B cell (primary cell): ENCODE measurements around a stretch of chr10.

- PRO-cap = no peak
- CAGE, long polyA plus RNA = no peak
These were observed 33.2 kb upstream of the TM9SF3 start for GRCh38 chr10:96619689-96620740.

GRCh38 chr10:96644673-96645930 lies 58.3 kb upstream of the TM9SF3 start:
- PRO-cap = no peak
- CAGE, long polyA plus RNA = no peak

- PRO-cap = no peak
- CAGE, long polyA plus RNA = no peak
These were observed 62.1 kb downstream of the PIK3AP1 start for GRCh38 chr10:96658118-96658684.

DNA sequence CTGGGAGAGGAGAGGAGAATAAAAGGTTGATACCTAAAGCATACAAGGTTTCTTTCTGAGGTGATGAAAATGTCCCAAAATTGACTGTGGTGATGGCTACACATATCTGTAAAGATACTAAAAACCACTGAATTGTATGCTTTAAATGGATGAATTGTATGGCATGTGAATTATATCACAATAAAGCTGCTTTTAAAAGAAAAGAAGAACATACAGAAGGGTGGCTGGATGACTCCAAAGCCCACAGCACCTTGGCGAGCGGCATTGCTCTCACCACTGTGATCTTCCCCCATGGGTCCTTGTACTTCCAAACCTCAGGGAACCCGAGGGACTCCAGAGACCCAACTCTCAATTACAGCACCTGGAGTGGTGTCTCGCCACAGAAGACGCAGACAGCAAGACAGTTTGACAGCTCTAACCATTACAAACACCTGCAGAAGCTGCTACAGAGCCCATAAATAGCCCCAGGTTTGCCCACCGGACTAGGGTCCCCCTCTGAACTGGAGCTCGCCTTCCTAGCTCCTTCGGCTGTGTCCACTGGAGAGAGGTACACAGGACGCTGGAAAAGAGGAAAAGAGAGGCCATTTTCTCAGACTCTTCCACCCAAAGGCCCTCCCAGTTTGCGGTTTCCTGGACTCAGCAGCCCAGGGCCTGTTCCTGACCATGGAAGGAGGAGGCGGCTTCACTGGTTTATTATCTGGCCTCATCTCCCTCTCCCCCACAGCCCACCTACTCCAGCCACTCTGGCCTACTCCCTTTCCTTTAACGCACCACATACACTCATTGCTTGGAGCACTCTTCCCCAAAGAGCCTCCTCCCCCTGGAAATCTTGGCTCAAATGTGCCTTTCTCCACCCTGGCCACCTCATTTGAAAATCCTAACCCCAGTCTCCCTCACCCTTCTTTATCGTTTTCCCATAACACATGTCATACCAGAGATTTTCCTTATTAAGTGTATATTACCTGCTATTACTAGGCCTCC lies 1.9 kb downstream of the PIK3AP1 start:
- PRO-cap = no peak
- CAGE, long polyA plus RNA = no peak

- PRO-cap = no peak
- CAGE, long polyA plus RNA = no peak
These were observed 20.5 kb upstream of the PIK3AP1 start for GRCh38 chr10:96740664-96741405.

DNA sequence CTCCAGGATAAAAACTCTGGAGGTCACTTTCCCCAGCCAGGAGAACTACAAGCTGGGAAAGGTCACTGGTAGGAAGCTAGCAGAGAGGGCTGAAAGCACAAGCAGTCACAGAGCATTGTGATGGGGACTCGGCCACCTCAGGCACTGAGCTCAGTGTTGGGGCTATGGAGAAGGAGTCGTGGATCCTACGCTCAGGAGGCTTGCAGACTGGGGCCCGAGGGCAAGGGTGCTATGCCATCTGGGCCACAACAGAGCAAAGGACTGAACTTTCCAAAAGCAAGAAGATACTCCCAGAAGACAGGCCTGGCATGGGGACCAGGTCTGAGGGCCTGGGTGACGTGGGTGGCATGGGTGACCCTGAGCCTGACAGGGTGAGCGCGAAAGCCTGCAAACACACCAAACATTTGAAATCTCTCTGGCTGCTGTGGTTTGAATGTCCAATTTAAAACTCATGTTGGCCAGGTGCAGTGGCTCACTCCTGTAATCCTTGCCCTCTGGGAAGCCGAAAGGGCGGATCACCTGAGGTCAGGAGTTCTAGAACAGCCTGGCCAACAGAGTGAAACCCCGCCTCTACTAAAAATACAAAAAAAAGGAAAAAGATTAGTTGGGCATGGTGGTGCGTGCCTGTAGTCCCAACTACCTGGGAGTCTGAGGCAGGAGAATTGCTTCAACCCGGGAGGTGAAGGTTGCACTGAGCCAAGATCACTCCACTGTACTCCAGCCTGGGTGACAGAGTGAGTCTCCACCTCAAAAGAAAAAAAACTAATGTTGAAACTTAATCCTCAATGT lies 9.9 kb upstream of the ARHGAP19 start:
- PRO-cap = no peak
- CAGE, long polyA plus RNA = no peak

DNA sequence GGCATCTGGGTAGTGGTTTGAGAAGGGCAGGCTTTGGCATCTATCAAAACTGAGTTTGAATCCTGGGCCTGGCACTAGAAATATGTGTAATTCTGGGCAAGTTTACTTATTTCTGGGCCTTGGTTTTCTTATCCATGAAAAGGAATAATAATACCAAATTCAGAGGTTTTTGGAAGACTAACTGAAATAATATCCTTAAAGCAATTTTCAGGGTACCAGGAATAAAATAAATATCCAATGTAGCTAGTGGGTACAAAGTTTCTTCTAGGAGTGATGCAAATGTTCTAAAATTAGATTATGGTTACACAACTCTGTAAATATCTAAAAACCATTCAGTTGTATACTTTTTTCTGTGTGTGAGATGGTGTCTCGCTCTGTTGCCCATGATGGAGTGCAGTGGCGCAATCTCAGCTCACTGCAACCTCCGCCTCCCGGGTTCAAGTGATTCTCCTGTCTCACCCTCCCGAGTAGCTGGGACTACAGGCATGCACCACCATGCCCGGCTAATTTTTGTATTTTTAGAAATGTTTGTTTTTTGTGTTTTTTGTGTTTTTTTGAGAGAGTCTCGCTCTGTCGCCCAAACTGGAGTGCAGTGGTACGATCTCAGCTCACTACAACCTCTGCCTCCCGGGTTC lies 10.7 kb upstream of the FRAT1 start:
- PRO-cap = no peak
- CAGE, long polyA plus RNA = no peak

DNA sequence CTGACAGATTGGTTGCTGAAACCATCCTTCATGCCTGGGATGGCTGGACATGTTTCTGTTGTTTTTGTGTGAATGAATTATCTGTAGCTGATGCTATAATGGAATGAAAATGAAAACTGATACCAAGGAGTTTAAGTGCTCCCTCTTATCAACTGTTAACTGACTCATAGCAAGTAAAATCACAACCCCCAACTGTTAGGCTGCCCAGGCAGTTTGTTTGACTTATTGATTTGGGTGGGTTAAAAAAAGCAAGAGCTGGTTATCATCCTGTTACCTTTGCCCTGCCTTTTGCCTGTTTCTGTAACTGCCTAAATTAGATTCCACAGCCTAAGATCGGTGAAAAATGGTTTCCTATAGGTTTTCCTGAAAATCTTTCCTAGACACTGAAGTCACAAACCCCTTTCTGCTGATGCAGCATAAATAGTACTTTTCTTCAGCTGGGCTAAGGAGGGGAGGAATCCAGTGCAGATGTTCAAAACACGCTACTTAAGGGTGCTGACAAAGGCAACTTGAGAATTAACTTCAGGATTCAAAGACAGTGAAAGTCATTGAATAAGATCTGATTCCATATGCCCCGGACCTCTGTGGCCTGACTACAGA lies 5.7 kb downstream of the FRAT2 start:
- PRO-cap = no peak
- CAGE, long polyA plus RNA = no peak

- PRO-cap = no peak
- CAGE, long polyA plus RNA = no peak
These were observed 497 bp downstream of the FRAT2 start for GRCh38 chr10:97334100-97334363.

- PRO-cap = unidirectional peak, minus-strand start at chr10:97369062
- CAGE, long polyA plus RNA = no peak
These were observed 32.3 kb downstream of the RRP12 start for GRCh38 chr10:97368797-97369273.

GRCh38 chr10:97497406-97498036 lies 701 bp downstream of the MMS19 start:
- PRO-cap = bidirectional peak, plus-strand start at chr10:97497896, minus-strand start at chr10:97497786
- CAGE, long polyA plus RNA = no peak

GRCh38 chr10:97578086-97578545 lies 5.5 kb downstream of the ANKRD2 start:
- PRO-cap = no peak
- CAGE, long polyA plus RNA = no peak

DNA sequence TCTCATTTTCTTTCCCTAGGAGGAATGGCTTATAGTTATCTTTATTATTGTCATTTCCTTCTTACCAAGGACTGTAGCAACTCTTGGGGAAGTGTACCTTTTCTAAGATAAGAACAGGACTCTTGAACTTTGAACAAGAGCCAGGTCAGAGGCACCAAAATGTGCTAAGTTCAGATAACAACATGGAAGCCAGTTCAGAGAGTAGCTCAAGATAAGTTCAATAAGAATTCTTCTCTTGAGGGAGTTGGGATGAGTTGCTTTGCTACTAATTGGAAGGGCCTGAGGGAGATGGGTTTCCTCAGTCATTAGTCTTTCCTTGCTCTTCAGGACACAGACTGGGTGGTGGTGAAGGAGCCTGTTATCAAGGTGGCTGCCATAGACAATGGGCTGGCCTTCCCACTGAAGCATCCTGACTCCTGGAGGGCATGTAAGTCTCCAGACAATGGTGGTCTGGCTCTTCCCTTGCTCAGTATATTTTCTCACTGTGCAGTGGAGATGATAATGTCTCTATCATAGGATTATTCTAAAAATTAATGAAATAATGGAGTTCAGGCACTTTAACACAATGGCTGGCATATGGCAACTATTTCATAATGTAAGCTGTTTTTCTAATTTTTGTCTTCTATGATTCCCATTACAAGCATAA lies 22.4 kb downstream of the AVPI1 start:
- PRO-cap = no peak
- CAGE, long polyA plus RNA = no peak

DNA sequence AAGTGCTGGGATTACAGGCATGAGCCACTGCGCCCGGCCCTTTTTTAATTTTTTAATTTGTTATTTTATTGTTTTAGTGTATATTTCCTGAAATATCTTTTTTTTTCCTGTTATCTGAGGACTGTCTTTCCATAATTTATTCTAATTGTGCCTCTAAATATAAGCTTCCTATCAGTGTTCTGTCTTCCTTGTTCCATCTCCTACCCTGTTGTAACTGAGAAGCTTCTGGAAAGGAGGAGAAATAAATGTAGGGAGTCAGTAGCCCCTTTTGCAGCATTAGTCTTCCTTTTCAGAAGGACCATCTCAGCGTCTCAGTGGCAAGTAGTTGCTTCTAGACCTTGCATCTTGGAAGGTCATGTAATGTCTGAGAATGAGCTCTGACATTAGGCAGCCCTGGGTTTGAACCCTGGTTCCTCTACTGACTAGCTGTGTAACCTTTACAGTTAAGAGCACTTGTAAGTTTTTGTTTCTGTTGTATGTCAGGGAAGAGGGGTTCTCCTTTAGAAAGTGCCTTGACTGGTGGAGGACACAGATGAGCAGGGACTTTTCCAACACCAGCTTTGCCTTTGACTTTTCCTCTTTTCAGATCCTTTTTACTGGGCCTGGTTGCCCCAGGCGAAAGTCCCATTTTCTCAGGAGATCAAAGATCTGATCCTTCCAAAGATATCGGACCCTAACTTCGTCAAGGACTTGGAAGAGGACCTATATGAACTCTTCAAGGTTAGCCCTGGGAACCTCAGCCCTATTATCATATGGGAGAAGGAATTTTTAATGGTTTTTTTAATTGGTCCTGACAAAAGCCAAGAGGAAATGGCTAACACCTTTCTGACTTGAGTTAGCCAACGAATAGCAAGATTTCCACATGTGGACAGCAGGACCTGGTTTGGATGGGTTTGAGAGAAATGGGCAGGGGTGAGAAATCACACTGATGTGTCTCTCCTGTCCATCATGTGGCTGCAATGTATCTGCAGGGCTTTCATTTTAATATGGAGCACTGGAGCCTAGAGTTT lies 20.9 kb downstream of the AVPI1 start:
- PRO-cap = no peak
- CAGE, long polyA plus RNA = no peak

DNA sequence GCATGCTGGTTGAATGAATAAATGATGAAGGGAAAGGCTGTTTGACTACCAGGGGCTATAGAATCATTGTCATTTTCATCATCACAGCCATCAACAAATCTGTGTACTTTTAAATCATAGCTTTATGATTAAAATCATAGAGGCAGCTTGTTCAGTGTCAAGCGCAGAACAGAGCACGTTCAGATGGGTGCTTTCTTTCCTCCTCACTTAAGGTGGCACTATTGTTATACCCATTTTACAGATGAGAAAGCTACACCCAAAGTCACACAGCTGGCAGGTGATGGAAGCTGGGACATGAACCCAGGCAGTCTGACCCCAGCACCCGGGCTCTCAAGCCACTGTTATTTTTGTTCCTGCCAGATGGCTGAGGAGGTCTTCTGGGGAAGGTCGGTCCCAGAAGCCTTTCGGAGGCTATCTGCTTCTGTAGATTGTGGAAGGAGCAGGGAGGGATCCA lies 777 bp downstream of the AVPI1 start:
- PRO-cap = no peak
- CAGE, long polyA plus RNA = no peak

DNA sequence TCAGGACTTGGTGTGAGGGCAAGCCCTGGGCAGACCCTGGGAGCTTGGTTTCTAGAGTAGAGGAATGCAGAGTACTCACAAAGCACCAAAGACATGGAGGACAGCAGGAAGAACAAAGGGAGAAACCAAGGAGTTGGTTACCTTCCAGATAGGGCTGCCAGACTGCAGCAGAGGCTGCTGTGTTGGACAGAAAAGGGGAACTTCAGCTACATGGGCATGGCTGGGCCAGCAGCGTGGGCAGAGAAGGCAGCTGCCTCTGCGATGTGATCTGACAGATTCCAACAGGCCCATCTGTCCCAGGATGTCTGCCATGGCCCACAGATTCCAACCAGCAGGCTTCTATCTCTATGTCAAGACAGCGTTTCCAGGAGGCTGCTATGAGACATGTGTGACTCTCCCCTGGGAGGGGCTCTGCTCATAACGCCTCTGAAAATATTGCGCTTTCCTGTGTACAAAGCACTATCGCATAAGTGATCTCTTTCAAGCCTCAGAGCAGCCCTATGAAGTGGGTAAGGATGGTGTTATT lies 1.9 kb downstream of the GOLGA7B start:
- PRO-cap = no peak
- CAGE, long polyA plus RNA = no peak

DNA sequence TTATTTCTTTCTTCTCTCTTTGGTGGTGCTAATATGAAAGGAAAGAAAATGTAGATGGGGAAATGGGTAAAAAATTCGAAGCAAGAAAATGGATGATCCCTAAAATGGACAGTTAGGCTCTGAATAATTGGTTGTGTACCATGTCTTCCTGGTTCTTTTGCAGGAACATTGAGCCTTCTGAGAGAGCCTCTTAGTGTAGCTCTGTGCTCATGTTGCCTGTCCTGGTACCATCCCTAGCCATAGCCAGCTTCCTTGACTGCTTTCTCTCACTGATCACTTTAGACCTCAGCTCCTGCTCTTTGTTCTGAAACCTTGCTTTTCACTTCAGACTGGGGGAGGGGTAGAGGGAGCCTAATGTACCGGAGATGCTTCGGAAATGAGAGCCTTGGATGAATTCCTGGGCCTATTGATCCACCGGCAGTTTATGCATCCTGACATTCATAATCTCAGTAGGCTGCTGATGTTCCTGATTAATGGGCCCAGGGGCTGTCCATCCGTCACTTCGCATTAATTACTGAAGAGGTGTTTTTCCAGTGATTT lies 38.7 kb downstream of the R3HCC1L start:
- PRO-cap = no peak
- CAGE, long polyA plus RNA = no peak

DNA sequence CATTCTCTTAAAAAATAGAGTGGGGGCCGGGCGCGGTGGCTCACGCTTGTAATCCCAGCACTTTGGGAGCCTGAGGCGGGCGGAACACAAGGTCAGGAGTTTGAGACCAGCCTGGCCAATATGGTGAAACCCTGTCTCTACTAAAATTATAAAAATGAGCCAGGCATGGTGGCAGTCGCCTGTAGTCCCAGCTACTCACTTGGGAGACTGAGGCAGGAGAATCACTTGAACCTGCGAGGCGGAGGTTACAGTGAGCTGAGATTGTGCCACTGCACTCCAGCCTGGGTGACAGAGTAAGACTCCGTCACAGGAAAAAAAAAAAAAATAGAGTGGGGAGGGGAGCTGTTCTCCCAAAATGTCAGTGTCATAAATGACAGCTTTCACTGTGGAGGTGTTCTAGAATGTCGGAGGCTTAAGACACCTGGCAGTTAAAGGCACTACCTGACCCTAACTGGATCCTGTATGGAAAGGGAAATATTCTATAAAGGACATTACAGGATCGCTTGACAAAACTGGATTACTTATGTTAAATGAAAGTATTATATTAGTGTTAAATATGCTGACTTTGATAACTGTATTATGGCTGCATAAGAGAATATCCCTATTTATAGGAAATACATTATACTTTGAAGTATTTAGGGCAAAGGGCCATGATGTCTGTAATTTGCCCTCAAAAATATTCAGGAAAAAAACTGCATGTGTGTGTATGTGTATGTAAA lies 65.3 kb downstream of the LOXL4 start:
- PRO-cap = no peak
- CAGE, long polyA plus RNA = no peak

DNA sequence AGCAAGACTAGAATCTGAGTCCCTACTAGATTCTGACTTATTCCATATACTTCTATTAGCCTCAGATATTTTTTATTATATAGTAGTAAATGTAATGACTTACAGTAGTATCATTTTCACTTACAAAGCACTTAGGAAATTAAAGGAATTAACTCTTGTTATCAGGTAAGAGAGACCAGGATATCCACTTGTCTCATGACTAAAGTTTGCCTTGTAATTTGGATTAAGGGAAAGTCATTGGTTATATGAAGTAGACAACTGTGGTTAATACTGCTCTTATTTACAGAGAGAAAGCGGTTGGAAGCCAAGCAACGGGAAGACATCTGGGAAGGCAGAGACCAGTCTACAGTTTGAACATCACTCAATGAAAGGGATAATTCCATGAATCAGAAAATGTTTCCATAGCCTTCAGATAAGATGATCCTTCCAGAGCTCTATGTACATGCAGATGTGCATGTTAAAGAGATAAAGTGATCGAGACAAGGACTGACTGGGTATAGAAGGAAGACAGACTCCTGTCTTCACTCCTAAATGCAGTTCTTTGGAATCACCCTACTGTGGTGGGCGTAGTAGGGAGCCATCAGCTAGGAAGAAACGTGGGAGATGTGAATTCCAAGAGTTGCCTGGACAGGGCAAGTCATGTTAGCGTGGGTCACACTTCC lies 24.1 kb downstream of the LOXL4 start:
- PRO-cap = no peak
- CAGE, long polyA plus RNA = no peak

DNA sequence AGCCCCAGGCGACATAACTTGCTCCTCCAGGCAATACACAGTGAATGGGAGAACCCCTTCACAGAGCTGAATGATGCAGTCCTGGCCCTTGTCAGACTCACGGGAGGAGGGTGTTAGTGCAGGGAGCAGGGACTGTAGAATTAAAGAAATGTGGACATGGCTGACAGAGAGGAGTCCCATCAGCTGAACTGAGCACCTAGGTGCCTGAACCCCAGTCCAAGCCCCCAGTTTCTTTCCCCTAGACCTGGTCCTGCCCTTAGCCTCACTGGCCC lies 809 bp upstream of the LOXL4 start:
- PRO-cap = no peak
- CAGE, long polyA plus RNA = no peak